ENCODE data around the genes MORC4, NUP62CL and PLS3.

- PRO-cap: unidirectional peak, plus-strand start at chrX:105614569
These were observed 207.9 kb upstream of the NRK start for GRCh38 chrX:105614432-105614782.

DNA sequence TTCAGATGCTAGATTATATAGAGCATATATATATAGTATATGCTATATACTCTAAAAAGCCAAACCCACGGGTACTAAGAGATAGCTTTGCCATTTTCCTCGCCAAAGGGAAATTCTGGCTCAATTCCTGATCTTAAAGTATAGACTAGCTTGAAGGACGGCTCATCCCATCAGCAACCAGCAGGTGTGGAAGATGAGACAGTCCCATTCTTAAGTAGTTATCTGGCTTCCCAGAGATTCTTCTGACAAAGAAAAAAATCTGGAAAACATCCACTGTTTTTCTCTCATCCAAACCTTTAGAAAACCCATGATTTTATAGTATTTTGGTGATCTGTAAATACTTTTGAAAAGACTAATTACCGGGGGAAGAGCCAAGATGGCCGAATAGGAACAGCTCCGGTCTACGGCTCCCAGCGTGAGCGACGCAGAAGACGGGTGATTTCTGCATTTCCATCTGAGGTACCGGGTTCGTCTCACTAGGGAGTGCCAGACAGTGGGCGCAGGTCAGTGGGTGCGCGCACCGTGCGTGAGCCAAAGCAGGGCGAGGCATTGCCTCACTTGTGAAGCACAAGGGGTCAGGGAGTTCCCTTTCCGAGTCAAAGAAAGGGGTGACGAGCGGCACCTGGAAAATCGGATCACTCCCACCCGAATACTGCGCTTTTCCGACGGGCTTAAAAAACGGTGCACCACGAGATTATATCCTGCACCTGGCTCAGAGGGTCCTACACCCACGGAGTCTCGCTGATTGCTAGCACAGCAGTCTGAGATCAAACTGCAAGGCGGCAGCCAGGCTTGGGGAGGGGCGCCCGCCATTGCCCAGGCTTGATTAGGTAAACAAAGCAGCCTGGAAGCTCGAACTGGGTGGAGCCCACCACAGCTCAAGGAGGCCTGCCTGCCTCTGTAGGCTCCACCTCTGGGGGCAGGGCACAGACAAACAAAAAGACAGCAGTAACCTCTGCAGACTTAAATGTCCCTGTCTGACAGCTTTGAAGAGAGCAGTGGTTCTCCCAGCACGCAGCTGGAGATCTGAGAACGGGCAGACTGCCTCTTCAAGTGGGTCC, 25.5 kb upstream of the NRK start:
- PRO-cap: no peak

GRCh38 chrX:105822921-105823441, 642 bp downstream of the NRK start:
- PRO-cap: no peak

- PRO-cap: no peak
These were observed 305 bp upstream of the SERPINA7 start for GRCh38 chrX:106038880-106039183.

GRCh38 chrX:106999926-107000659, at the start of gene MORC4:
TSS of gene MORC4 (minus strand) at chrX:107000212.
- PRO-cap: unidirectional peak, minus-strand start at chrX:107000105; unidirectional peak, minus-strand start at chrX:107000212; unidirectional peak, minus-strand start at chrX:107000282

GRCh38 chrX:107205610-107206194, 531 bp downstream of the NUP62CL start:
- PRO-cap: no peak

- PRO-cap: no peak
These were observed at the start of gene NUP62CL for GRCh38 chrX:107206195-107206821. TSS of gene NUP62CL (minus strand) at chrX:107206433.

DNA sequence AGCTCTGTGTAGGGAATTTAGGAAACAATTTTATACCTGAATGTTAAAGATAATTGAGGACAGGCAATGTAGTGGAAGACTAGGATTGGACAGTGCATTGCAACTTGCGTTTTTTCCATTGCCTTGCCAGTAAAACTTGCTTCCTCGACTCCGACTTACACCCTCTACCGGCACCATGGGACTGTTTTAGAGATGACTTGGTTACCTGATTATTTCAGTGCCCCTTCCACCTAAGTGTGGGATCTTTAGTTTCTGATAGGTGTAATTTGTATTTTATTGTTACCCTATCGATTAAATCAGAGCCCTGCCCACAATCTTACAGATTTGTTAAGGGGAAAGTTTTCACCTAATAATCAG, 1.2 kb downstream of the PRPS1 start:
- PRO-cap: no peak

GRCh38 chrX:107674929-107675144, 46.5 kb downstream of the PRPS1 start:
- PRO-cap: no peak

- PRO-cap: unidirectional peak, plus-strand start at chrX:107685223; unidirectional peak, plus-strand start at chrX:107685259; unidirectional peak, plus-strand start at chrX:107685306
These were observed 56.6 kb downstream of the PRPS1 start for GRCh38 chrX:107684748-107685505.

- PRO-cap: no peak
These were observed 61.1 kb downstream of the TSC22D3 start for GRCh38 chrX:107714272-107715095.

- PRO-cap: no peak
These were observed 48.8 kb downstream of the TSC22D3 start for GRCh38 chrX:107726745-107727314.

GRCh38 chrX:107729237-107730084, 46.1 kb downstream of the TSC22D3 start:
- PRO-cap: no peak

- PRO-cap: no peak
These were observed 1.3 kb downstream of the MID2 start for GRCh38 chrX:107827104-107827260.

DNA sequence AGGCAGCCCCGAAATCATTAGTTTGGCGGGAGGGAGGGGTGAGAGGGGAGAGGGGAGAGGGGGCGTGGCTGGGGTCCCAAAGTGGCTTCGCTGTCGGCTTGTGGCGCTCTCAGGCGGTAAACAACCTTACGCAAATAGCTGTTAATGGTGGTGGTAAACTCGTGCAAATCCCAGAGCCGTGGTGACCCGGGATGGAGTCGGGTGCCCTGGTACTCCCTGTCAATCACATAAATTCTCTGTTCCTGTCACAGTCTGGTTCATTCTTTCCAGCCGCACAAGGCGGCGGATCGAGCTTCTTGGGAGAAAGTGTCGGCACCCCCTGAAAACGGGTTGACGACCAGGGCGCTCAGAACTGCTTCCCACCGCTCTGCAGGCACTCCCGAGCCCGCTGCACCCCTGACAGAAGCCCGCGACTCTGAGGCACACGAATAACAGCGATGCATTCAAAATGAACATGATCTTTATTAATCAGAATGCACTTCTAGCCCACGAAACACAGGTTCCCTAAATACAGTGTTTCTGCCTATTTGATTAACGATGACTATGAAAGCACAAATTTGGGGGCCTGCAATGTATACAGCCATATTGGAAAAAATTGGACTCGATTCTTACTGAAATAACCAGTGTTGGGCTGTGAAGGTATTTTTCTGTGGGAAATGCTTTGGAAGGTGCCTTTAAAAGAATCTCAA, 795 bp upstream of the IRS4 start:
- PRO-cap: no peak

GRCh38 chrX:109731823-109733065, 813 bp downstream of the ACSL4 start:
- PRO-cap: unidirectional peak, plus-strand start at chrX:109732517

DNA sequence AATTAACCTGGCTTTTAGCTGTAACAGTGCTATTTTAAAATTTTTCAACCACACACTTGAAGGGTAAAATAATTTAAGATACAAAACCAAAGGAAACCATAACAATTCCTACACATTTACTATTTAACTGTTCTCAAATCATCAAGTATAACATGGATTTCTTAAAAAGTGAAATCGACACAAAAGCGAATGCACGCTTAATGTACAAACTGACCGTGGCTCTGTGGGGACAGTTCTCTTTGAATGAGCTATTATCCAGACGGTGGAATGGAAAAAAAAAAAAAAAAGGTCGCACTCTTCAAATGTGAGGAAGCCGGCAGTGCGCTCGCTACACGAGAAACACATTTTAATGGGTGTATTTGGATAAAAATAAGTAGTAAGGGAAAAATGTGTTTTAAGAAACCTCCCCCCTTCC, 1.2 kb downstream of the AMMECR1 start:
- PRO-cap: no peak

GRCh38 chrX:115287130-115287590, 2.4 kb upstream of the LUZP4 start:
- PRO-cap: no peak

- PRO-cap: bidirectional peak, plus-strand start at chrX:115561198, minus-strand start at chrX:115561010; bidirectional peak, plus-strand start at chrX:115561690, minus-strand start at chrX:115561682; bidirectional peak, plus-strand start at chrX:115562095, minus-strand start at chrX:115562087
These were observed at the start of gene PLS3 for GRCh38 chrX:115561100-115562142. TSS of gene PLS3 (plus strand) at chrX:115561174.

- PRO-cap: unidirectional peak, minus-strand start at chrX:115584888
These were observed 23.8 kb downstream of the PLS3 start for GRCh38 chrX:115584704-115585252.

Data from parotid gland (tissue), 1 donor.